Neuron (in vitro differentiated cells): ENCODE measurements around a stretch of chr1.

- PRO-cap, result bidirectional peak, plus-strand start at chr1:10210570, minus-strand start at chr1:10210331
These were observed 591 bp upstream of the KIF1B start for GRCh38 chr1:10209543-10210414.

GRCh38 chr1:10325464-10325873, 73.4 kb upstream of the PGD start:
- PRO-cap, result no peak

DNA sequence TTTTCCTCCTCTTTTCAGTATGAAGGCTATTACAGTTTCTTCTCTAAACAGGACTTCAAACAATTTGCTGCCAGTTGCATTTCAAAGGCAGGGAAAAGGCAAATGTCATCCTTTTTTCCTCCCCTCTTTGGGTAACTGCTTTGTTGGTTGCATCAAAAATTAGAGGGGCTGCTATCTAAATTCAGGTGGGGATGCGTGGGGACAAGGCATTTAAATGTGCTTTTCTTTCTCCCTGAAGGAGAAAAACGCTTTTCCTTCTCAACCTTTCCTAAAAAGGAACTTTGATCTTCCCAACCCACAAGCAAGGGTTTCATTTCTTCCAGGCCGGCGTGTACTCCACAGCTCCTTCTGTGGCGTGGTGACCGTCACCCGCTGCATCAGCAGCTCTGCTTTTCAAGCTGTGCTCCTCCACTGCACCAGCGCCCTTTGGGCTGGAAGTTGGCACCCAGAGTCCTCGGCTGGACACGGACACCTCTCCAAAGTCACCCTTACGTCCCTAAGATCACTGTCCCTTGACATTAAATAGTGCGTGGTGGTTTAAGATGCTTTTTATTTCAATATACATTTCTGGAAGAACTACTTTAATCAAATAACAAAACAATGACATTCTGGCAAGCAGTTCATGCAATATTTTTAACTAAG, 54.3 kb downstream of the PEX14 start:
- PRO-cap, result no peak

DNA sequence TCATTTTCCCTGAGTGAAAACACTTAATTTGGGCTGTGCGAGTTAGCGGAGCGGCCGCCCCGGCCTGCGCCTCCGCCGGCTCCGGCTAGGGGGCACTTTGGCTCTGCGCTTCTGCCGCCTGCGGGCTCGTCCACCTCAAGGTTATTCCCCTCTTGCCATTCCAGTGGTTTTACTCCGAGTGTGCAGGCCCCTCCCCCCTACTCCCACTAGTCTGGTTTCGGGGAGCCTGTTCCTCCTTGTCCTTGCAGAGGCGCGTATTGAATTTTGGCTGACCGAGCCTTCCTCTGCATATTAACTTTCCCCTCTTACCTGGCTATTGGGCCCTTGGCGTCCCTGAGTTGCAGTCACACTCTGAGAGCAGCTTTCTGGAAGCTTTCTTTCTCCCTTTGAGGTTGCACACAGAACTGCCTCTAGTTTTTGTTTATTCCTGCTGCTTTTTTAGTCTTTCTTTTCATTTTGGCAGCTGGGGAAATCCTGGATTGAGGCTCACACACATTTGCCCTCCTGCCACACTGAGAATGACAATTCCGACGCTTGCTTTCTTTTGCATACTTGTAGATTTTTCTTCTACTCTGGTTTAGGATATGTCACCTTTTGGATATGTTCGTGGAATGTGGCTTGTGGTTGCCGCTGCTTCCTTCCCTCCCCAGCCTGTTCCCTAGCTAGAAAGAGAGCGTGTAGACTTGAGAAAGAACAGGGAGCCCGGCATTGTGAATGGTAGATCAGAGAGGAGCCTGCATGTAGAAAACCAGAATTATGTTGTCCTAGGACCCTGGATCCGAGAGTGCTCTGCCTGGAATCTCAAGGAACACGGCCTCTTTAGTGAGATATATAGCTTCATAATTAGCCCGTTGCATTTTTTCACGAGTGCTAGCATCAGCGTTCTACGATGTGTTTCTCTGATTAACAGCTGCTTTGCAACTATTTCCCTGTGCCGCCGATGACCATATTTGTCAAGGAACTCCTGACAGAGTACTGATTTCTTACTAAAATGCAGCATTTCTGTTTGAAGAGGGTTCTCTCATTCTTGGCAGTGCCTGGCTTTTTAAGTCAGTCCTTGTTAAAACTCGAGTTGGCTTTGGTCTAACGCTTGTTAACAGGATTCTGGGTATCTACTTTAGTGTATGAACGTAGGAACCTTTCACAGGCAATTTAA, 56.0 kb downstream of the PEX14 start:
- PRO-cap, result no peak

DNA sequence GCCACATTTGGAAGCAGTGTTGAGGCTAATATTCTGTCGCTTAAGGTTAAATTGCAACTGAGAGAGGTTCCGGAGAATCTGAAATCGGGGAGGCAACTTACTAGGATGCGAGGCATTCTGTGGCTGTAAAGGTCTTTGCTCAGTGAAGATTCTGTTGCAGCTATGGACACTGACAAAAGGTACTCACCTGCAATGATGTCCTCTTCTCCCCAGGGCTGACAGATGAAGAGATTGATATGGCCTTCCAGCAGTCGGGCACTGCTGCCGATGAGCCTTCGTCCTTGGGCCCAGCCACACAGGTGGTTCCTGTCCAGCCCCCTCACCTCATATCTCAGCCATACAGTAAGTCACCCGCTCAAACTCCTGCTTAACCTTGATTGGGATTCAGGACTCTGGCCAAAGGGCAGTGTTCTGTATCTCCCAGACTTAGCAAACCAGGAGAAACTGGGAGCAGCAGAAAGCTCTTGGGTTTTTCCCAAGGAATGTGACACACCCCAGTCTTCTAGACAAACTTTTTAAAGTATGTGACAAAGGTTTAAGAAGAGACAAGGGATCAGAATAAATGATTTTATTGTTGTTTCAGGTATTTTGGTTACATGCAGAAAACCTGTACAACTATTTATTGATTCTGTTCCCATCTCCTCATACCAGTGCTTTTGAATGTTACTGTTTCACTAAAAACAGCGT, 124.4 kb downstream of the PEX14 start:
- PRO-cap, result no peak

DNA sequence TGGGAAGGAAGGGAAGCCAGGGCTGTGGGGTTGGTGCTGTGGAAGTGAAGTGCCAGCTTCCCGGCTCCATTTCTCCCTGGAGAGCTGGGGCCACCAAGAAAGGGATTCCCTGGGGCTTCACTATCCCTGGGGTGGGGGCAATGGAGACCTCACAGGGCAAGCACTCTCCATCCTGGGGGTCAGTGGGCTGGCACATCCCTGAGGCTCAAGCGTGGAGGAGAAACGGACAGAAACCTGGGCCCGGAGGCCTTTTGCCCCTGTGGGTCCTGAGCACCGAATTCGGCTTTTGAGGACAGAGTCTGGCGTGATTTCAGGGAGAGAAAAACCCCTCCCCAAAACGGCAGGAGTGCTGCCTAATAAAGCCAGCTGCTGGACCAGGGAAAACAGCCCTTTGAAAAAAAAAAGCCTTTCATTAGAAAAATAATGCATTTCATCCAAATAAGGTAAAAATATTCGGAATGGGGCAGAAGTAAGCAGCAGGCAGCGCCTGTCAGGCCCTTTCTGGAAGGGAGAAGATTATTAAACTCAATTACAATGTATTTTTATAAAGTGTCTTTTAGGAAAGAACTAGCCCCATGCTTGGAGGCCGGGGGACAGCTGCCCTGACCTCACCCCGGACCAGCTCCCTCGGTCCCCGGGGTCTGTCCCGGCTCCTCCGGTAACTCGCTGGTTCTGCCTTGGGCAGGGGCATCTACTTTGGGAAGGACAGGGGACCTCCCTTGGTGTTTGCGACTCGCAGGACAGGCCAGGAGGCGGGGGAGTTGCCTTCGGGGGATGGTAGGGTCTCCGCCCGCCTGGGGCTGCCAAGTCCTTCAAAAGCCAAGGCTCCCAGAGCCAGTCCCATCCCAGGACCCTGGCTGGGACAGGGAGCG, 157.6 kb downstream of the PEX14 start:
- PRO-cap, result no peak

DNA sequence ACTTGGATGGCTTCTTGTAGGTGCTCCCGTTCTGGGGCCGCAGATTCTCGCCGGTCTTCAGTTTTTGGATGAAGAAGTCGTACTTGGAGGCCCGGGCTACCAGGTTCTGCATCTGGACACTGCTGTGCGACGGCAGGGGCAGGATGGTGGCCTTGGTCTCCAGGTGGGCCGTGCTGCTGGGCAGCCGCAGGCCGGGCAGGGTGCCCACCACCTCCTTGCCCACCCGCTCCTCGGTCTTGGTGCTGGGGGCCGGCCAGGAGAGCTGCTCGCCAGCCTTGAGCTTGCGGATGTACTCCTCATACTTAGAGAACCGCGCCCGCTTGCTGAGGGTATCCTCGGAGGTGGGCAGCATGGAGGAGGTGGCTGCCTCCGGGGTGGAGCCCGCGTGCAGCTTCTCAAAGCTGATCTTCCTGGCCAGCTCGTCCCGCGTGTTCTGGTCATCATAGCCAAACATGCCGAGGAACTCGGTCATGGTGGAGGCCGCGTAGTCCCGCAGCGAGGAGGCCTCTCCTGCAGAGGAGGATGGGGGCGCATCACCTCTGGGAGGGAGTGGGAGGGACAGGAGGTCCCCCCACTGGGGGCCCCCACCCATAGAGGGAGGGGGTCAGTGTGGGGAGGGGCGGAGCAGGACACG, 136.3 kb downstream of the CASZ1 start:
- PRO-cap, result no peak

DNA sequence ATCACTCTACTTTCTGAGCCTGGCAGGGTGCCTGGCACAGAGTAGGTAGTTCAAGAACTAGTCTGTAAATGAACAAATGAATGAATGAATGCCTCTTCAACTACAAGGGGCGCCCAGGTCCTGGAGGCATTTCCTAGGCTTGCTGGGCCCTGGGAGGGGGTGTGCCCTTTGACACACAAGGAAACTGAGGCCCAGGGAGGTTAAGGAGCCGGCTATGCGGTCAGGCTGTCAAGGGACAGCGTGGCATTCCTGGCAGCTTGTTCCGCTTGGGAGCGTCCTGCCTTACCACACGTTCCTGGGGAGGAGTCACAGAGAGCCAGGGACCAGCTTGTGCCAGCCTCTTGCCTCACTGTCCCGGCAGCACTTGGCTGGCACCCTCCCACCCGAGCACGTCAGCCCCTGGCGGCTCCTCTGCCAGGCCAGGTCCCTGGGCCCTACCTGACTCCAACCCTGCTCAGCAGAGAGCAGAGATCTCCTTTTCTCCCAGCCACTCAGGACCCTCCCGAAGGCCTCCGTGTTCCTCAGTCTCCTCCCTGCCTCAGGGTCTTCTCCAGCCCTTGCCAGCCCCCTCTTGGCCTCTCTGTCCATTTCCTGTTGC, 130.6 kb downstream of the CASZ1 start:
- PRO-cap, result no peak

- PRO-cap, result no peak
These were observed 119.2 kb downstream of the CASZ1 start for GRCh38 chr1:10677021-10677933.

DNA sequence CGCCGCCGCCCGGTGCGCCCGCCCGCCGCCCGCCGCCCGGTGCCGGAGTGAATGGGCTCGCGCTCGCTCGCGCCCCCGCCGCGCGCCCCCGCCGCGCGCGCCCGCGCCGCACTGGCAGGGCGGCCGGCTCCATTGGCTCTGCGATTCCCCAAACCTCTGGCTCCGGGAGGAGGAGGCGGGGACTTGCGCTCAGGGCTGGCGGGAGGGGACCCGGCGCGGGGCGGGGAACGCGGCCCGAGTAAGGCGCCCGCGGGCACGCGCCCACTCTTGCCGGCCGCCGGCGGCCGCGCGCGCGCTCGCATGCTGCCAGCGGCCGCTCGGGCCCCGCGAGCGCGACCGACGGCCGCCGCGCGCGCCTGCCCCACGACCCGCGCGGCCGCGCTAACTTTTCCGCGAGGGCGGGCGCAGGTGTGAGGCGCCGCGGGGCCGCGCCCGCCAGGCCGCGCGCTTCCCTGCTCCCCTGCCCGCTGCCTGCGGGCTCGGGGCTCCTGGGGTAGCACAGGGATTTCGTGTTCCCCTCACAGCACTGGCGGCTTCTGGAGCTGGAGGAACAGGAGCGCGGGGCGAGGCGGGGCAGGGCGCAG, 101.7 kb downstream of the CASZ1 start:
- PRO-cap, result no peak

DNA sequence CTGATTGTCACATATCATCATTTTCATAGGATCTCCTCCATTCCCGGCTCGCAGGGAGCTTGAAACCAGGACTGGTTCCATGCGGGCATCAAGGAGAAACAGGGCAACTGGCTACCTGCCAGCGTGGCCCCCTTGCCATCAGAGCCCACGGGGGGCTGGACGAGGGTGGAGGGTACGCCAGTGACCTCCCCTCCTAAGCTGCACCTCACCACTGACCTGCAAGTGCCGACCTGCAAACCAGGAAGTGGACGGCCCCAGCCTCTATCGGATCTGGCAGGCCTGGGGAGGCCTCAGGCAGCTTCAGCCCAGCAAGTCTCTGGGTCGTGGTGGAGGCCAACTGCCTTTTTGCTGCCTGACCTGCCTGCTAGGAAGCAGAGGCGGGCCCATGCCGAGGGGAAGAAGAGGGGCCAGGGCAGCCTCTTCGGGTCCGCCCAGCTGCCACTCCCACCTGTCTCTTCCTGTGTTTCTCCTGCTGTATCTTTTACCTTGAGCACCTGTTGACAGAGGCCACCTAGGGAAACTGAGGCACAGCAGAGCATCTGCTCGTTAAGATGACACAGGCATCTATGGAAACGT, 74.9 kb downstream of the CASZ1 start:
- PRO-cap, result no peak

DNA sequence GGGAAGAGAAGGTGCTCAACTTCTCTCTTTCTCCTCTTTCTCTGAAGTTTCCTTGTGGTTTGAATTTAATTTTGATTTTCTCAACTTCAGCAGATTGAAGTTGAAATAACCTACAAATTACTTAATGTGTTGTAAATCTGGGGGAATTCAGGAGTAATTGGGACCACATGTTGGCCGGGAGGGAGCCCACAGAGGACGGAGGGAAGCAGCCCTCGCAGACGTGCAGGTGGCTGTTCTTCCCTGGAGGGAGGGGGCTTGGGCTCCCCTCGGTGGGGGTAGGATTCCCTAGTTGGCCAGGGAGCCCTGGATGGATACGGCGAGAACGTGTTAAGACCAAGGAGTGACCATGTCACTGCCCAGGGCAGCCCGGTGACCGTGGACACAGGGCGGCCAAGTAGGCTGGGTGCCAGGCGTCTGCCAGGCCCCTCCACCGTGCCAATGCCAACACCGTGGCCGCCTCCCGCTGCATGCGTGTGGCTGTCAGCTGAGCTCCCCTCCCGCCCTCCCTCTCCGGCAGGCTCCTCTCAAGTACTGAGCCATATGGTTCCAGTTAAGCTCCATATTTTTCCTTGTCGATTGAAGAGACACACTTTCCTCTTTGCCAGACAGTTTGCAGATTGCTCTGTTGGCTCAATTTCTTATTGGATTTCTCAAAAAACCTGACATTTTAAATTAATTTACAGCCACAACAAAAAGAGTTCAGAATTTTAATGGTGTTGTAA, 71.4 kb downstream of the CASZ1 start:
- PRO-cap, result no peak

DNA sequence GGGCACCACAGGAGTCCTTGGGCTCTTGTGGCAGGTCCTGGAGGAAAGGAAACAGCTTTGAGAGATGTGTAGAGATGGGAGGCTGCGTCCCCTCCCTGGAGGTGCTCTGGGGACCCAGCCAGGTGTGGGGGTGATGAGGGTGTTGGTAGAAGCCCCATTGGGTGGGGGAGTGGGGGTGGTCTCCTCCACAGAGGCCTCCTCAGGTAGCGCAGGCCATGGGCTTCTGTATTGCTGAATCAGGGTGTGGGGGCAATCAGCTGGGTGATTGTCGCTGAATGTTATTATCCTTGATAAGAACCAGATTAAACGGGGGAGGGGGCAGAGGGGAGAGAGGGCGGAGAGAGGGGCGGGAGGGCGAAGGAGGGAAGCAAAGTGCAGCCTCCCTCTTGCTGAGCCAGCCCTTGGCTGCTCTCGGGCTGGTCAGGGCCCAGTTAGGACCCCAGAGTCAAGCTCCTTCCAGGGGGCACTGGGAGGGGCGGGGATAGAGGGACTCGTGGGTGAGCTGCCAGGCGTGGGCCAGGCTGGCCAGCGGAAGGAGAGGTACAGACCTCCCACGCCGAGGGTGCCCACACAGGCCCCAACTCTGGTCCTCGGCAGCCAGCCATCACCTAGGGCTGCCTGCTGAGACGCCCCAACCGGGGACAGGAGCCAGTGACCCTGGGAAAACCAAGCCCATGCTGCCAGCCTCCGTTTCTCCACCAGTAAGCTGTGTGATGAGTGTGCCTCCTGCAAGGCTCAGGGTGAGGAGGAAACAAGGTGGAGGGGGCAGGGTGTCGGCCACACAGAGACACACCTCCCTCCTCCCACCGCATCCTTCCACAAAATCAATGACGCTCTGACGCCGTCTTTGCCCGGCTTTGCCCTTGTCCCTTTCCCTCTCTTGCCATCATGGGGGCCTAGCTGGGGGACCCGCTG, 23.2 kb upstream of the CASZ1 start:
- PRO-cap, result no peak

- PRO-cap, result bidirectional peak, plus-strand start at chr1:10836153, minus-strand start at chr1:10836016
These were observed 39.4 kb upstream of the CASZ1 start for GRCh38 chr1:10835693-10836482.

GRCh38 chr1:10856414-10856846, 60.0 kb upstream of the CASZ1 start:
- PRO-cap, result no peak

DNA sequence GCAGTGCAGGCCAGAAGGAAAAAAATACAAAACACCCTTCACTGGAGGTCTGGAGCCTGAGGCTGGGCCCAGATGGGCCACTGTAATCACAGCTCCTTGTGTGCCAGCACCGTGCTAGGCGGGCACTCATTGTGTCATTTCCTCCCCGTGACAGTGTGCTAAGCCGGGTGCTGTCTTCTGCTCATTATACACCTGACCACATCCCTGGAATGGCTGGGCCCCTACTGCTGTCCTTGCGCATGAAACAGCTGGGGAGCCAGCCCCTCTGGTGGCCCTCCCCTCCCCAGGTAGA, 78.2 kb downstream of the C1orf127 start:
- PRO-cap, result no peak

- PRO-cap, result no peak
These were observed 12.5 kb downstream of the C1orf127 start for GRCh38 chr1:10969319-10969825.

GRCh38 chr1:11027128-11027831, 14.8 kb downstream of the TARDBP start:
- PRO-cap, result no peak

DNA sequence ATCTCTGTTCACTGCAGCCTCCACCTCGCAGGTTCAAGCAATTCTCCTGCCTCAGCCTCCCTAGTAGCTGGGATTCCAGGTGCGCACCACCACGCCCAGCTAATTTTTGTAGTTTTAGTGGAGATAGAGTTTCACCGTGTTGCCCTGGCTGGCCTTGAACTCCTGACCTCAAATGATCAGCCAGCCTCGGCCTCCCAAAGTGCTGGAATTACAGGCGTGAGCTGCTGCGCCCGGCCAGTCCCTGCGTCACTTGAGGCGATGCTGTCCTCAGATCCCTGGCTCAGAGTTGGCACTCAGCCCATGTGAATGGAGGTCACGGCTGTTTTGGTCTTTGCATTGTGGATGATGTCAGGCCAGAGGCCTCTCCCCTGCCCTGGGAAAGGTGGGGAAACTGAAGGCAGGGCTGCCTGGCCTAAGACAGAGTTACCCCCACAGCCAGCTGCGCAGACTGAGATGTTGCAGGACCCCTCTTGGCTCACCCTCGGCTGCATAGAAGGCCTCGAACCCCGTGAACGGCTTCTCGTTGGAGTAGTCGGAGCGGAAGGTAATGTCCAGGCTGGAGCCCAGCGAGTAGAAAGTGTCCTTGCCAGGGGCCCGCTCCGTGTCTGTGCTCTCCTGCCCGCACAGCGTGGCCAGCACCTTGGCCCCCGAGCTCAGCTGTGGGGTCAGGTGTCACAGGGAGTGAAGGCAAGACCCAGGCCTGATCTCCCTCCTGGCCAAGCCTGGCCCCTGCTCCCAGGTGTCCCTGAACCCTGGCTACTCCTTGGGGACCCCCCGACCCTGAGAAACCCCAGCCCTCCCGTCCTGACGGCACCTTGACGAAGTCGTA, 748 bp downstream of the MASP2 start:
- PRO-cap, result no peak

DNA sequence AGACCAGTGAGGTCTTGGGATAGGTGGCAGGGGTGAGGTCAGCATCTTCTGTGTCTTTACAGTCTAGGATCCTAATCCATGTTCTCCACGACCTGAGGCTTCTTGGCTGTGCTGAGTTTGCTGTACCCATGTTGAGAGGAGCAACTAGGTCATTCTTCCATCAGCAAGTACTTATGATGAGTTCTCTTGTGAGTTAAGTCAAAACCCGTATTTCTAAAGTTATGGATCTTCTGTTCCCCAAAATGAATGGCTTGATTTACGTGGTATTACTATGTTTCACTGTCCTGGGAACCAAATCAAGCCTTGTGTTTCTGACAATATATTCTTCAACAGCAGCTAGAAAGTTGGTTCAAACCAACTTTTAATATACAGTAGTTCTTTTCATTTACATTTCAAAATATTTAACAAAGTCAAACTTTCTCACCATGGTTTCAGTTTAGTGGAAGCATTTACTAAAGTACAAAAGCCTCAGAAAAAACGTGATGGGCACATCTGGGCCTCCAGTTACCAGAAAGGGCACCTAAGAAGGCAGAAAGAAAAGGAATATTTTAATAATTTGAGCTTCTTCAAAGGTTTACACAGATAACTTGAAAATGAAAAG, 7.4 kb upstream of the EXOSC10 start:
- PRO-cap, result no peak